Kidney epithelial cell (primary cell): Measurements from ENCODE around the gene ERCC8.

DNA sequence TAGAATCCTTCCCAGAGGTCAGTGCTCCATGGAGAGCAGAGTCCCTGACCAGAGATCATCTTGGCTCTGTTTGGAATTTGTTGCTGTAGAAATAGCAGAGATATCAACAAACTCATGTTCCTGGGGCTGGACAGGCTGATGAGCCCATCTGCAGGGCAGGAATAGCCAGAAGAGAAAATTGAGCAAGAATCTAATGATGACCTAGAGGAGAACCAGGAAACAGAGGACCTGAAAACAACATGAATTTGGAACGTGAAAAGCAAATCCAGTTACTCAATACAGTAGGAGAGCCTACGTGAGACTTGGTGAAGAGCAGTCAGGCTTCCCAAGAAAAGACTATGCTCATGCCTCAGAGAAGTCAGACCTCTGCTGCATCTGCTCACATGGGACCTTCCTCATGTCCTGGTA lies 437.8 kb downstream of the PLK2 start:
- RAMPAGE, long total RNA = no peak
- RRBS = no CpG with 5 or more reads among the region's 2 CpGs

DNA sequence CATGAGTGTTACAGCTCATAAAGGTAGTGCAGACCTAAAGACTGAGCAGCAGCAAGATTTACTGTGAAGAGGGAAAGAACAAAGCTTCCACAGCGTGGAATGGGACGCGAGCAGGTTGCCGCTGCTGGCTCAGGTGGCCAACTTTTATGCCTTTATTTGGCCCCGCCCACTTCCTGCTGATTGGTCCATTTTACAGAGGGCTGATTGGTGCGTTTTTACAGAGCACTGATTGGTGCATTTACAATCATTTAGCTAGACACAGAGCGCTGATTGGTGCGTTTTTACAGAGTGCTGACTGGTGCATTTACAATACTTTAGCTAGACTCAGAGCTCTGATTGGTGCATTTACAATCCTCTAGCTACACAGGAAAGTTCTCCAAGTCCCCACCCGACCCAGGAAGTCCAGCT lies 13.8 kb downstream of the PLK2 start:
- RAMPAGE, long total RNA = no peak
- RRBS = no CpG with 5 or more reads among the region's 9 CpGs

DNA sequence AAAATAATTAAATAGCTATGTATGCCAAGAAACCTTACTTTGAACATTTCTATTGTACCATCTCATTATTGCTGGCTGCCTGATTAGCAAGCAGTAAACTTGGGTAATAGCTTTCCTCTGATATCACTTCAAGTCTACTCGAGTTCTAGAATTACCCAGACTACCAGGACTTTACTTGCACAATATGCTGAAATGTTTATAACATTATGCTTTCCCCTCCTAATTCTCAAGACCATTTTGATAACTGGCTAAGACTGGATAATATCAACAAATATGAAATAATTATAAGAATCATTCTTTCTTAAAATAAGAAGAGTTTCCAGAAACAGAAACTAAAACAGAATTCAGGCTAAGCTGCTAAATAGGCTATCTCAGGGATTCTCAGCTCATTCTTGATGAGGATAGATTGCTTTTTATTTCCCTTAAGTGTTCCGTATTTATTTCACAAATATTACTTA lies 512.7 kb downstream of the RAB3C start:
- RAMPAGE, long total RNA = no peak
- RRBS = no CpG with 5 or more reads among the region's 2 CpGs

- RAMPAGE, long total RNA = no peak
- RRBS = no CpG with 5 or more reads among the region's 16 CpGs
Measured at GRCh38 chr5:59275416-59276467, 617.8 kb downstream of the PDE4D start.

- RAMPAGE, long total RNA = no peak
- RRBS = no CpG with 5 or more reads among the region's 3 CpGs
Measured at GRCh38 chr5:59543842-59544509, 349.6 kb downstream of the PDE4D start.

DNA sequence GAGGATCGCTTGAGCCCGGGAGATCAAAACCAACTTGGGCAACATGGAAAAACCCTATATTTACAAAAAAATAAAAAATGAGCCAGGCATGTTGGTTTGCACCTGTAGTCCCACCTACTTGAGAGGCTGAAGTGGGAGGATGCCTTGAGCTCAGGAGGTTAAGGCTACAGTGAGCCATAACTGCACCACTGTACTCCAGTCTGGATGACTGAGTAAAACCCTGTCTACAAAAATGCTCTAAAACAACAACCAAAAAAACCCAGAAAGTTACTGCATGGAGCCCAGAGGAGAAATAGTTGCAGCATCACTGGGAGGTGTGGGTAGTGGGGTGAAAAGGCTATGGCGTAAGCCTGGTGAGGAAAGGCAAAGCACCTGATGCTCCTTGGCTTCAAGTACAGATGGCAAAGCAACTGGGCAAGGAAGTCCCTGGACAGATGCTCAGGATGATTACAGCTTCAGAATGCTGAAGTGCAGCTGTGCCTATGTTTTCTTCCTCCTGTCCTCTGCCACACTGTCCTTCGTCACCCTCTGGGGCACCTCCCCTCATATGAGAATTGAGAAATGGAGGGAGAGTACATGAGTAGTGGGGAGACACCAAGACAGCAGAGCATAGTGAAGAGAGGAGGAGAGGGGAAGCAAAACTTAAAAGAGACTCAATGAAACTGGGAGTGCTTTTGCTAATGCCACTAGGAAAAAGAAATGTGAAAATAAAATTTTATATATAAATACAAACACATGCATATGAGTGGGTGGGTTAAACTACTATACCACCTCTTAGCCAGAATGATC lies 328.0 kb downstream of the PDE4D start:
- RAMPAGE, long total RNA = no peak
- RRBS = no CpG with 5 or more reads among the region's 4 CpGs

DNA sequence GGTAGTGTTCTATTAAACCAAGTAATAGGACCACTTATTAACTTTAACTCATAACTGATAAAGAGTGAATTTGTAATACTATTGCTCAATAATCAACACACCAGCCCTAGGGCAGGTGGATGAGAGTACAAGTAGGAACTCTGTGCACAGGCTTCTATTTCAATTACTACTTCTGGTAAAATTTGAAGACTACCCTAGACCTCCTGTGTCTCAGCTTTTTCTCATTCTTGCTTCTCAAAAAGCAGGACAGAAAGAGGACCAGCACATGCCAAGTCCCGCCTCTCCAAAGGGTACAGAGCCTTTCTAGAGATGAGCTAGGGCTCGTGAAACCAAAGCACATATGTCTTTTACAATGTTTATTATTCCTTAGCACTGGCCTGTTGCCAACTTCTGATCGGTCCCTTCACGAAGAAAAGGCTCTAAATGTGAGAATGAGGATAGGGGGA lies 309.9 kb downstream of the PDE4D start:
- RAMPAGE, long total RNA = no peak
- RRBS = no CpG with 5 or more reads among the region's 4 CpGs

- RAMPAGE, long total RNA = no peak
- RRBS = no CpG with 5 or more reads among the region's 5 CpGs
Measured at GRCh38 chr5:59584776-59585346, 308.7 kb downstream of the PDE4D start.

DNA sequence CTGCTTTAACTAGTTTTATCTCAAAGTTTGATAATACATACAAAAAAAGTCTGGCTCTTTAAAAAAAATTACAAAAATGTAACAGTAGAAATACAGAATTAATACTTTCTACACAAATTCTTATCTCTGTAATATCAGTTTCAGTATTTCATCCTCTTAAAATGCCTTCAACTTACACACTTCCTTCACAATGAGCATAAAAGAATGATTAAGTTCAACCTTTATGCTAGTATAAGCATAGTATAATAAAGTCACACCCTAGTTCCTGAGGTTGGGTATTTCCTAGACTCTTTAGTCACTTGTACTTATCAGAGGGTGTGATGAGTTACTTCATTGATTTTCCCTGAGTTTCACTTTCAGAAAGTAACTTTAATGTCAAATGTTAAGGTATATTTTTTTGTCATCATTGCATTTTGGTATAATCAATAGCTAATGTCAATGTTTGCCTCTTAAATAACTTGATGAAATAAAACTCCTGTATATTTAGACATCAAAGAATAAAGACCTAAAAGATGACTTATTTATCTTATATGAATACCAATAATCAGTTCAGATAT lies 302.3 kb downstream of the PDE4D start:
- RAMPAGE, long total RNA = no peak

GRCh38 chr5:59767571-59767946 lies 126.0 kb downstream of the PDE4D start:
- RAMPAGE, long total RNA = no peak
- RRBS = no CpG with 5 or more reads among the region's 3 CpGs

DNA sequence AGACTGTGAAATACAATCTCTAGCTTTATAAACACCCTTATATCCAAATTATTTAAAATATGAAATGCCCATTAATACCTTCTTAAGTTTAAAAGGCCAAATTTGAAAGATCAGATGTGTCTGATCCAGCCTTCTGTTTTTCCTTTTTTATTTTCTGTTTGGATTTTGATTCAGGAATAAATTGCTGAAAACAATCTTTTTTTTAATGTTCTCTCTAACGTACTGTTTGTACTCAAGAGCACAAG lies 88.1 kb upstream of the PDE4D start:
- RAMPAGE, long total RNA = no peak
- RRBS = no CpG with 5 or more reads among the region's 1 CpG

DNA sequence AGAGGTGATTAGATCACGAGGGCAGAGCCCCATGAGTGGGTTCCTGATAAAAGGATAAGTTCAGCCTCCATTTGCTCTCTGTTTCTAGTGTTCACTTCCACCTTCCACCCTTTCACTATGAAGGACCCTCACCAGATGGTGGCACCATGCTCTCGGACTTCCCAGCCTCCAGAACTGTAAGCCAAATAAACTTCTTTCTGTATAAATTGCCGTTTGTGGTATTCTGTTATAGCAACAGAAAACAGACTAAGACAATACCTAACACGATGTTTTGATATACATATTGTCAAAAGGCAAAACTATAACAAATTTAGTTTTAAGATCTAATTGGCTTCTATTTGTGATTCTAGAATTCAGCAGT lies 166.1 kb downstream of the DEPDC1B start:
- RAMPAGE, long total RNA = no peak
- RRBS = no CpG with 5 or more reads among the region's 4 CpGs

GRCh38 chr5:60540841-60541612 lies 158.9 kb downstream of the DEPDC1B start:
- RAMPAGE, long total RNA = no peak
- RRBS = no CpG with 5 or more reads among the region's 4 CpGs

- RAMPAGE, long total RNA = start-site peak on the minus strand at chr5:60945048-60945058, 115 and 82 reads in 2 replicates; start-site peak on the plus strand at chr5:60945145-60945229, 708 and 828 reads in 2 replicates
- RRBS = under 1% methylated on average over 7 of the region's 27 CpGs
Measured at GRCh38 chr5:60944889-60945300, at the start of gene ERCC8. Gene ERCC8, minus strand, starts transcription at chr5:60945070.

DNA sequence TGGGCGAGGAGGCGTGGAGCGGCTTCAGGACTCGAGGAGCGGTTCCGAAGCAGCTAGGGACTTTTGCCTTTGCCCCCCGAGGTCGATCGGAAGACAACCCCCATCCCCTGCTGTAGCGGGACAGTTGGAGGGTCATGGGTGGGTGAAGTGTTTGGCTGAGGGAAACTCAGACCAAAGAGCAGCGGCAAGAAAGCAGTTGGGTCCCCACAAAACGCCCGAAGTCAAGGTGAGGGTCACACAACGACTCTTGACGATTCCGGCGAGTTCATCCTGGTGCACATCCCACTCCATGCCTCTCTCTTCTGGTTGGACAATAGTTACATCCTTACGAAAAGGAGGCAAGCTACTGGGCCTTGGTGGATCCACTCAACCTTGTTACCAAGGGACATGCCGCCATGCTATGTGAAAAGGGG lies 477 bp upstream of the SMIM15 start:
- RAMPAGE, long total RNA = no peak
- RRBS = no CpG with 5 or more reads among the region's 19 CpGs

DNA sequence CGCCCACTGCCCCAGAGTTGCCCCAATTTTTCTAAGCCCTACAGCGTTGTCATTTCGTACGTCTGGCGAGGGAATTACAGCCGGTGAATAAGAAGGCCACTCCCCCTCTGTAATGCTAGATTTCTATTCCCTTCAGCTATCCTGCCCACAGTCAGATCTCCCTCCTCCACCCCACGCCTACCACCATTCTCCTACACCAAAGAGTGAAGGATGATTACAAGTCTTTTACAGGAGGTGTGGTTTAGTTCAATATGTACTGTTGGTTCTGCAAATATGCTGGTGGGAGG lies 83.7 kb upstream of the SMIM15 start:
- RAMPAGE, long total RNA = no peak
- RRBS = no CpG with 5 or more reads among the region's 7 CpGs

DNA sequence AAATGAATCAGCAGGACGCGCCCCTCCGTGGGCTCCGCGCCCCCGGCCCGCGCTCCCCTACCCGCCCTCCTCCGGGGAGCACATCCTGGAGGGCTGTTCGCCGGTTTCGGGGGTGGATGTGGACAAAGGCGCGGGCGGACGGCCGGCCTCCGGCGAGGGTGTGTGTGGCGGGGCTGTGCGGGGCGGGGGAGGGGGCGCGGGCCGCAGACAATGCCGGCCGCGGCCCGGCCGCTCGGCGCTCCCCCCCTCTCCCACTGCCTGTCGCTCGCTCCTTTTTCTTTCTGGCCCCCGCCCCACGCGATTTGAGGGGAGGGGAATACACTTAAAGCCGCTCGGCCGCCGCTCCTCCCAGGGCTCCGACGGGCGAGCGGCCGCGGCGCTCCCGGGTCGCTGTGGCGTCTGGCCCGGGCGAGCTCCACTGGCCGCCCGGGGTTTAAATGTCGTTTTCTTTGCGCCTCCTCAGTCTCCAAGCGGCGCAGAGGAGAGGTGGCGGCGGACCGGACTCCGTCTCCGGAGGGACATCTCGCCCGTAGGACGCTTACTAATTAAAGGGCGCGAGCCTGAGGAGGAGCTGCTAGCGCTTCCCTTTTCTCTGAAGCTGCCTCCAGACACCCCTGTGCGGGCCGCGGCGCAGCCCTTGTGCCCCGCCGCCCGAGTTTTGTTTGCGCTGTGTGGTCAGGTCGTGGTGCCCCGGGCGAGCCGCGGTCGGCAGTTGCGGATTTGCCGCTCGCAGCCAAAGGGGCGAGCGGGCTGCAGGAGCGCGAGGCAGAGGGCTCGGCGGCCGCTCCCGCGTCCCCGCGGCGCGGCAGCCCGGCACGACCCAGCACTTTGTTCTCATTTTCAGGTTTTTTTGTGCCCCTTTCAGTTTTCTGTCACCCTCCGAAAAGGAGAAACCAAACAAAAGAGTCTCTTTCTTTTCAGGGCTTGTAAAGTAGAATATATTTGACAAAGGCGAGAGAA lies 1.4 kb downstream of the ZSWIM6 start:
- RAMPAGE, long total RNA = no peak
- RRBS = under 1% methylated on average over 26 of the region's 105 CpGs

DNA sequence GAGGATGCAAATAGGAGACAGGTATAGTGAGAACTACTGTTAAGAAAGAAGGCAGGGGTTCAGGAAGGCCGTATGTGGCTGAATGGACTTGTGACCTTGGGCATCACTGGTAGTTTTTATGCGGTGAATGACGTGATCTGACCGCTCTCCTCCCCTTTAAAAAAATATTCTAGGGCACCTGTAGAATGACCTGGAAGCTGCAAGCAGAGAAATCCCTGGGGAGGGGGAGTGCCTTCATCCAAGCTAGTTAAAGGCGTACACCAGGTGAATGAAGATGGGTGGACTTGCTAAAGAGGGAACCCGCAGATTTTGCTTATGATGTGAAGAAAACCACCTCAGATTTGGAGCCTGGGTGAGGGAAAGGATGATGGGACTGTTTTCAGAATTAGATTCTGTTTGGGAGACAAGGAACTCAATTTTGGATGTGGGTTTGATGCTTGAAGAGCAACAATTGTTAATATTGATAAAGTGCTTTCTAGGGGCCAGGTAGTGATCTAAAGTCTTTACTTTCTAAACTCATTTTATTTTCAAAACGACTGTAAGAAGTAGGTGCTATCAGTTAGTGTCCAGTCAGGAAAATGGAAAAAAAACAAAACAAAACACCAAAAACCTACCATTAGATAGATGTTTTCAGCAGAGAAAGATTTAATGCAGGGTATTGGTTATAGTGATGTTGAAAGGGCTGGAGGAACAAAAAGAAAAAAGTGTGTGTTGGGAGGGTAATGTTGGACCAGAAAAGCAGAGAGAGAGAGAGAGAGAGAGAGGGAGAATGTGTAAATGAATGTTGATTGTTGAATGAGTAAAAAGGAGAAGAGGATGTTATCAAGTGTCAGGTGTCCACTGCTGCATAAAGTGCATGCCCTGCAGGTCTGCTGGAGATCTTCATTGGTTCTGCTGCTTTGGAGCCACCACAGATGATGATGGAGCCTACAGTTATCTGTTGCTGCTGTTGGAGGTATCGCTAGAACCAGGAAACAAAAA lies 27.5 kb downstream of the ZSWIM6 start:
- RAMPAGE, long total RNA = no peak
- RRBS = no CpG with 5 or more reads among the region's 8 CpGs

- RAMPAGE, long total RNA = no peak
- RRBS = no CpG with 5 or more reads among the region's 6 CpGs
Measured at GRCh38 chr5:61667513-61668055, 335.5 kb downstream of the ZSWIM6 start.

GRCh38 chr5:62256170-62257081 lies 49.6 kb upstream of the KIF2A start:
- RAMPAGE, long total RNA = no peak
- RRBS = no CpG with 5 or more reads among the region's 8 CpGs